Metastatic Breast Carcinoma in the Ovary (tissue), 3 donors: ENCODE measurements around a stretch of chr11.

DNA sequence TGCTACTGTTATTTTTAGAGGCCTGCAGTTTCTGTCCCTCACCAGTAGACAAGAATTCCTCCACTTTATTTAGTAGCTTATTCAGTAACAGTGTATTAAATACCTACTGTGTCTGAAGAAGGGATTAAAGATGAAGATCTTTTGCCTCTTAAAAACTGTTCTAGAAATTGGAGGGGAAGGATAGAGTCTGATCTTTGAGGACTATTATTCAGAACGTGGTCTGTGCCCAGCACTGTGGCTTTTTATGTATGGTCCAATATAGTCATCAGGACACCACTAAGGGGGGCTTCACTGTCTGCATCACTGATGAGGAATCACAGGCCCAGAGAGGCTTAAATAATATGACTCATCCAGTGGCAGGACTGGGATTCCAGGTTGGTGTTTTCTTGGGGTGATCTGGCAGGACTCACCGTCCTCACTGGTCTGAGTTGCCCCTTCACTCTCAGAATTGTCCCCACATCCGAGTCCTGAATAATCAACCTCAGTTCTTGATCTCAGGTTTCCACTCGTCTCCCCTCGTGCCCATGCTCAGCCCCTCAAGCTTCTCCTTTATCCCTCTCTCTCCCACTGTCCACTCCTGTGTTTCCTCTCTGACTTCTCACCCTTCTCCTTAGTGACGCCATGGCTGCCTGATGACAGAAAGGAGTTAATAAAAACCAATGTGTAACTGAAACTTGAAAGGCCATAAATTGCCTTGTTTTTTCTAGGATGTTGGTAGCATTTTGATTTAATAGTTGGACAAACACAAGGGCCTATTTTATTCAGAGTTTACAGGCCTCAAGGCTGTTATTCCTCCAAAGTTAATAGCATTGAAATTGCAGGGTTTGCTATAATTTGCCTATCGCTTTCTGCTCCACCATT, 95.7 kb upstream of the NNMT start:
- PRO-cap, 3 experiments, result no peak in any of the 3 experiments

DNA sequence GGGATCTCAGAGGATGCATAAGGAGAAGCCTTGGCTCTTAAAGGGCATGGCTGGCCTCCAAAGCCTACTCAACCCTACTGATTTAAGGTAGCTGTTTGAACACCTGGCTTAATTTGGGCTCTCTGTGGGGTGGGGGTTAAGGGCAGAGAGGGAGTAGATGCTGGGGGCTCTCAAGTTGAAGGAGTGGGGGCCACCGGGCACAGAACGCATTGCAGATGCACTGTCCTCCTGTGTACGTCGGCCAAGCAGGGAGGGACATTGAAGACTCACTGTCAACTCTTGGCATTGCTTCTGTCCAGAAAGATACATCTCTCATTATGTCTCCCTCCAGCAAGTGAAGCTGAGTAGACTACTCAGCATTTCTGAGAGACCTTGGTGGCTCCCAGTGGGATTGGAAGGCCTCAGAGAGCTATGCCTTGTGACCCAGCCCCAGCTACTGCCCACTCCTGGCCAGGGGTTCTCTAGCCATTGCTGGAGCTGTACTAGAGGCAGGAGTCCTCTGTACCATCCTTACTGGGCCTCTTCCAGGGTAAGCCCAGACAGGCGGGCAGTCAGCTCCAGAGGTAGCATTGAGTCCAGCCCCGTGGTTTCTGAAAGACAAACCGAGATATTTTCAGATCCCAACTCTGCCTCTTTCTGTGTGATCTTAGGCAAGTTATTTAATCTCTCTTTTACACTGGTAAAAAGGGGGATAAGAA, 56.8 kb upstream of the NNMT start:
- PRO-cap, 3 experiments, result no peak in any of the 3 experiments

DNA sequence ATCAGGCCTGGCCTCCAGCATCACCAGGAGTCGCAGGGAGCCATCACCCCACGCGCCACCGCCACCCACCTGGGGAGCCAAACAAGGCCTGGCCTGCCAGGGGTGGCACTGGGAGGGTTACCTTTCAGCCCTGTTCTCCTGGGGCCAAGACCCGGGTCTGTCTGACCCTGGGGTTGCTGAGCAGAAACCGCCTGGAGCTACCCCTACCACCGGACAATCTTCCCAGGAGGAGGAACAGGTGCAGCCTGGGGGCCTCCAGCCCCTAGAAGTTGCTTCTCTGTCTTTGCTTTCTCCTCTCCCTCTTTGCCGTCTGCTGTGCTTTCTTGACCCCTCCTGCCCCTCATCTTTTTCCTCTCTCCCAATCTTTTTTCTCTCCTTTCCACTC, 39.2 kb upstream of the NNMT start:
- PRO-cap, 3 experiments, result no peak in any of the 3 experiments

- PRO-cap, 3 experiments, result peak in 1 of 3 experiments; most common minus-strand start chr11:114292055 (in 1)
Observed at GRCh38 chr11:114291184-114292212, 4.7 kb upstream of the NNMT start.

- PRO-cap, 3 experiments, result no peak in any of the 3 experiments
Observed at GRCh38 chr11:114666119-114666473, 12.2 kb upstream of the NXPE2 start.

DNA sequence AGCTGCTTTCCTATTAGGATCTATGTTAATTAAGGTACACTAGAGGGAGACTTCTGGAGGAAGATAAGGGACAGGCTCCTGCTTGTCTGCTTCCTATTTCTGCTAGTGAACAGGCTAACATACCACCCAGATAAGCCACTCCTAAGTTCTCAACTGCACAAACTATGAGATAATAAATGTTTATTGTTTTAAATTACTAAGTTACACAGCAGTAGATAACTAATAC, 10.2 kb upstream of the NXPE2 start:
- PRO-cap, 3 experiments, result no peak in any of the 3 experiments

GRCh38 chr11:115656637-115657167, 152.5 kb upstream of the CADM1 start:
- PRO-cap, 3 experiments, result no peak in any of the 3 experiments

GRCh38 chr11:115706765-115707048, 202.5 kb upstream of the CADM1 start:
- PRO-cap, 3 experiments, result no peak in any of the 3 experiments

- PRO-cap, 3 experiments, result no peak in any of the 3 experiments
Observed at GRCh38 chr11:115720387-115721023, 216.3 kb upstream of the CADM1 start.

GRCh38 chr11:116707388-116707693, 65.4 kb downstream of the BUD13 start:
- PRO-cap, 3 experiments, result no peak in any of the 3 experiments

DNA sequence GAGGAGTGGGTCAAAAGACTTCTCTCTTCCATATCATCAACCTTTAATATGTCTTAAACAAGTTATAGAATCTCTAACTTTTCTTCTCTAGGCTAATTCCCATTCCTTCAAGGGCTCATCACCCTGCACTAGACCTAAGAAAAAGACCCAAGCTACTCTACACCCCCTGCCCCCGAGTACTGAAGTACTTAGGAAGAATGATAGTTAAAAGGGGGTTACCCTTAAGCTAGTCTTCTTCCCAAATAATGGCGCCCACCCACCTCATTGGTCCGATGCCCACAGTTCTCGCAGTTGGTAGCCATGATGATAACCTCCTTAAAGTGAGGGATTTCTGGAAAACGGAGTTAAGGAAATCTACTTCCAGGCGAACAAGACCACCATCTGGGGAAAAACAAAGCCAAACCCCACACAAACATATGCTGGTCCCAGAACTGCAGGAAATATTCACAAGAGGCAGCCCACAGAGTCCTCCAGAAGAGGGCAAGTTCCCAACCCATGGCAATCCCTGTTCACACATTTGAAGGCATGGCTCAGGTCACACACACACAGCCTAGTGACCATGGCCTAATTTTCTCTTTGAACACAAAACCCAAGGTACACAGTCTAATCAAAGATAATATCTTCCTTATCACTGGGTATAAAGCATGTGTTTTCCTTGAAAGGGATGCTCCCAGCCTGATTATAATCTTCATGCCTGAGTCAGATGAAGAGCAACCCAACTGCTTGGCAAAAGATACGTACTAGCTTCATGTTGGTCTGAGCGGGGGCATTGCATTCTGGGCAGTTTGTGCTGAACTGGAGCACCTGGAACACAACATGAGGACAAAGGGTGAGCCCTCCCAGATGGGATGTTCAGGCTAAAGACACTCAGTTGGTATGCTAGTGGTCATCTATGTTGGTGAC, 3.5 kb downstream of the ZPR1 start:
- PRO-cap, 3 experiments, result no peak in any of the 3 experiments

GRCh38 chr11:116791111-116791573, 537 bp downstream of the APOA5 start:
- PRO-cap, 3 experiments, result peak in 1 of 3 experiments; most common plus-strand start chr11:116791427 (in 1)

DNA sequence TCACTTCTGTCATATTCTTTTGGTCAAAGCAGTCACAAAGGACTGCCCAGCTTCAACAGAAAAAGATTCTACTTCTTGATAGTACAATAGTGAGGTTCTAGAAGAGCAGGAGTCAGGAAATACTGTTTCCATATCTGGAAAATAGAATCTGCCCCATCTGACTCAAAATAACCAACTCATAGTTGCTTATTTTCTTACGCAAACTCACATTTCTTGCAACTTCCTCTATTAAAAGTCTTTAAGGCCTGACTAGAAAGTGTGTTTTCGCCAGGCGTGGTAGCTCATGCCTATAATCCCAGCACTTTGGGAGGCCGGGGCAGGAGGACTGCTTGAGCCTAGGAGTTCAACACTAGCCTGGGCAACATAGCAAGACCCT, 116.8 kb downstream of the SIK3 start:
- PRO-cap, 3 experiments, result no peak in any of the 3 experiments

DNA sequence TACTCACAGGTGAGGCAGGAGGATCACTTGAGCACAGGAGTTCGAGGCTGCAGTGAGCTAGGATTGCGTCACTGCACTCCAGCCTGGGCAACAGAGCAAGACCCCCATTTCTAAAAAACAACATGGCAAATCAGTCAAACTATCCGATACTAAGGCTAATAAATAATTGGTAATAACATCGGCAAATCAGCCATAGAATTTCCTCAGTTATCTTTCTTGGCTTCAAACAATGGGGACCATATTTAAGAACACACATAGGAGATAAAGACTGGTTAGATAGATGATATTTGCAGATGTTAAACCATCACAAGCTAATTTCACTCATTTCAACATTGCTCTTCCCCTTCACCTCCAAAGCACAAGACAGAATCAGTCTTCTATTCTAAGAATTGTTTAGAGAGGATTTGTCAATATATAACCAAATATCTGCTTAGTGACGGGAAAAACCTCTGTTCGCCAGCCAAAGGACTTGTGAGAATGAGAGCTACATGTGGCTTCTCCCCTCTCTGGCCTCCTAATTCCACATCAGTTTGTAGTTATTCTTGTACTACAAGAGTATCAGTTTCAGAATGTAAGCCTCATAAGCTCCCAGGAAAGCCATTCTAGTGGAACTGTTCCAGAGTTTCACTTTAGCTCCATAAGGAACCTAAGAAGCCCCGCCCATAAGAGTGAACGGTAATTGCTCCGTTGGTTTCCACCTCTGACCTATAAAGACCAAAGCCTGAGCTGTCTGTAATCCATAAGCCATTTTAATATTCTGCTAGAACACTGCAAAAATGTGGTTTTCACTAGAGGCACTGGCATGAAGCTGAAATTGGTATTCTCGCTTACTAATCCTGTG, 53.2 kb downstream of the SIK3 start:
- PRO-cap, 3 experiments, result no peak in any of the 3 experiments

DNA sequence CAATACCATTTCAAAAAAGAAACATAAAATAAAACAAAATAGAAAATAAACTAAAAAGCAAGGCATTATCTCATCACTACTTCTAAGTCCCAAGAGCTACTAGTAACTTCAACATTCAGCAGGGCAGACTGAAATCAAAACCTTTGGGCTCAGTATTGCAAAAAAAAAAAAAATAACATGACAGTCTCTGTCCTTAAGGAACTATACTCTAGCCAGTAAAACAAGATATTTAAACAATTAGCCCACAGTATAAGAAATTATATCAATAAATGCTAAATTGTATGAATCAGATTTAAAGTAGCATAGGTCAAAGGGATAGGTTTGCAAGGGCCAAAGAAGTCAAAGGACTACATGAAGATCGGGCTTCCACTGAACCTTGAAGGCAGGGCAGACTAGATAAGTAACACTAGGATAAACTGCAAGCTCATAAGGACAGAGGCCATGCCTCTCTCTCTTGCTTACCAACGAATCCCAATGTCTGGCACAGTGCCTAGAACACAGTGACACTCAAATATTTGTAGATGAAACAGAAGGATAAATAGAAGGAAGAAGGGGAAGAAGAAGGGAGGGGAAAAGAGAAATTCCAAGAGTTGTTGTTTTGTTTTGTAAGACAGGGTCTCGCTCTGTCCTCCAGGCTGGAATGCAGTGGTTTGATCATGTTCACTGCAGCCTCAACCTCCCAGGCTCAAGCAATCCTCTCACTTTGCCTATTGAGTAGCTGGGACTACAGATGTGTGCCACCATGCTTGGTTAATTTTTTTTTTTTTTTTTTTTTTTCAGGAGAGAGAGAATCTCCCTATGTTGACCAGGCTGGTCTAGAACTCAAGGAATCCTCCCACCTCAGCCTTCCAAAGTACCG, 27.0 kb downstream of the SIK3 start:
- PRO-cap, 3 experiments, result peak in 1 of 3 experiments; most common plus-strand start position 701 of the sequence (in 1); most common minus-strand start position 402 of the sequence (in 1)

- PRO-cap, 3 experiments, result peak in 1 of 3 experiments; most common plus-strand start chr11:117077668 (in 1); most common minus-strand start chr11:117077382 (in 1)
Observed at GRCh38 chr11:117076893-117078189, 20.9 kb downstream of the SIK3 start.

GRCh38 chr11:117082690-117083523, 15.3 kb downstream of the SIK3 start:
- PRO-cap, 3 experiments, result no peak in any of the 3 experiments

- PRO-cap, 3 experiments, result peak in 1 of 3 experiments; most common plus-strand start chr11:117173350 (in 1)
Observed at GRCh38 chr11:117173235-117173575, 5.3 kb upstream of the SIDT2 start.

- PRO-cap, 3 experiments, result no peak in any of the 3 experiments
Observed at GRCh38 chr11:117193698-117194176, 5.4 kb upstream of the TAGLN start.

DNA sequence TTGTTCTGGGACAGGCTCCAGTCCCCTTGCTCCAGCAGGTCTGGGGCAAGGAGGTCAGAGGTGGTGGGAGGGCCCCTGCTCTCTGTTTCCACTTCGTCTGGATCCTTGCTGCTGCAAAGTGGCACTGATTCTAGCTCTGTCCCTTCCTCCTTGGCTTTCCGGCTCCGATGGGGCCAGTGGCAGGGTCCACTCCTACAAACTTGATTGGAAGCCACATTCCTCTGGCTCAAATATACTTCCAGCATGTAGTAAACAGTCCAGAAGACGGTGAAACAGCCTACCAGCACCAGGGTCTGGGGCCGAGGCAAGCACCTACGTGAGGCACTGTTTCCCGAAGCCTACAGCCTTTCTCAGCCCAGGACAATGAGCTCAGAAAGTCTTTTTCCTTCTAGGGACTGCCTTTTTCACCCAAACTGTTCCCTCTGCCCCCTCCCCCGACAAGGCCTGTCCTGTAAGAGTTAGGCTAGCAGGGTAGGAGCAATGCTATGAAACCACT, 6.9 kb downstream of the TAGLN start:
- PRO-cap, 3 experiments, result no peak in any of the 3 experiments